ENCODE measurements around the genes SAA2 and SAA1.

- RRBS = no CpG with 5 or more reads among the region's 5 CpGs
These were observed 540.0 kb downstream of the SOX6 start for GRCh38 chr11:15816029-15817134.

DNA sequence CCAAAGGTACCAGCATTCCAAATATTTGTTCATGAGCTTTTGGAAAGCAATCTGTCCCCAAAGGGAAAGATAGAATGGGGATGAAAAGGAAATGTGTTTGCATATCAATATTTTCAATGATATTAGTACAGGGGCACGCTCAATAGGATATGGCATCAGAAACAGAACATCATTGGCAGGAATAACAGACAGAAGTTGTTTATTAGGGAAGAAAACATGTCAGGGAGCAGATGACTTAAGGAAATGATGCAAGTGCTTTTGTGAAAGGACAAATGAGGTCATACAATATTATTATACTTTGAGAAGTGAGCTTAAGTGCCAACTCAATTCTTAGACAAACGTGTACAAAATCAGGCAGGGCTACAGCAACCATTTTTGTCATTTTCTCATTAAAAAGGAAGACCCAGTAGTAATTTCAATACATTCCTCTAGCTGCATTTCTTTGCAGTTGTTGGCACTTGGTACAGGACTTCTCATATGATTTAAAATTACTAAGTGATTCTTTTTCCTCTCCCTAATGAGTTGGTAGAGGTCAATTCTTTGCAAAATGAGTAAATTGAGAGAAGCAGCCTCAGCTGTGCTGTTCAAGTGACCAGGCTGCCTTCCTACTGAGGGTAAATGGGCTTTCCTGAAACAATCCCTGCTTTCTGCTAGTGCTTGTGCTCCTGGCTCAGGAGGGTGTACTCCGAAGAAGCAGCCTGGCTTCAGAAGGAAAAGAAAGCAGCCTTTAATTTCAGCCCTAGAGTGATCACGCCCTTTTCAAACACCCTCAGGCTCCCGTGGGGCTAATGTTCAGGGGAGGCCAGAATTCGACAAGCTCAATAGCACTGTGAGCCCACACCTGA, 388.2 kb downstream of the SOX6 start:
- RRBS = no CpG with 5 or more reads among the region's 6 CpGs

GRCh38 chr11:16186658-16187086, 169.7 kb downstream of the SOX6 start:
- RRBS = no CpG with 5 or more reads among the region's 8 CpGs

DNA sequence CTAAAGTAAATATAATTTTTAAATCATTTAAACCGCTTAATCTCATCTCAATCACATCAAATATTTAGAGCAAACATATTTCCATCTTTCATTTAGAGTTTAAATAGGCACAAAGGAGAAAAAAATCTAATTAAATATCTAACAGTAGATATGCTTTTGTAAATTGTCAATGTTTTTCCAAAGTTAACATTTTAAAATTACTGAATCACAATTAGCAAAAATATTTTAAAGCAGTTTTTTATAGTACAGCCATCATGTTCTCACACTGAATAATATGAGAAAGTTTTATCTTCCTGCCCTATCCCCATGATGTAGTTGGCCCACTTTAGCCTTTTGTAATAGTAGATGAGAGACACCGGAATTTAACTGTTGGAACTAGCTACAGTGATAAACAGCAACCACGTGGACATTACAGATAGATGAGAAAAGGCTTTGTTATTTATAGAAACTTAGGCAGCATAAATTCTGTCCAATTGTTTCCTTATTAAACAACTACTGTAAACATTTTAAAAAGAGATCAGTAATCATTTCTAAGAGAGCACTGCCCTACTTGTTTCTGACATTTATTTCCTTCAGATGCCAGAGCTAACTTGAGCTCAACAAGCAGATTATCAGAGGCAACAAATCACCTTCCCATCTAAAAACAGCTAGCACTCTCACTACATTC, 63.3 kb downstream of the SOX6 start:
- RRBS = no CpG with 5 or more reads among the region's 3 CpGs

GRCh38 chr11:16606652-16607229, 131.7 kb upstream of the C11orf58 start:
- RRBS = 65% methylated on average over 11 of the region's 48 CpGs

DNA sequence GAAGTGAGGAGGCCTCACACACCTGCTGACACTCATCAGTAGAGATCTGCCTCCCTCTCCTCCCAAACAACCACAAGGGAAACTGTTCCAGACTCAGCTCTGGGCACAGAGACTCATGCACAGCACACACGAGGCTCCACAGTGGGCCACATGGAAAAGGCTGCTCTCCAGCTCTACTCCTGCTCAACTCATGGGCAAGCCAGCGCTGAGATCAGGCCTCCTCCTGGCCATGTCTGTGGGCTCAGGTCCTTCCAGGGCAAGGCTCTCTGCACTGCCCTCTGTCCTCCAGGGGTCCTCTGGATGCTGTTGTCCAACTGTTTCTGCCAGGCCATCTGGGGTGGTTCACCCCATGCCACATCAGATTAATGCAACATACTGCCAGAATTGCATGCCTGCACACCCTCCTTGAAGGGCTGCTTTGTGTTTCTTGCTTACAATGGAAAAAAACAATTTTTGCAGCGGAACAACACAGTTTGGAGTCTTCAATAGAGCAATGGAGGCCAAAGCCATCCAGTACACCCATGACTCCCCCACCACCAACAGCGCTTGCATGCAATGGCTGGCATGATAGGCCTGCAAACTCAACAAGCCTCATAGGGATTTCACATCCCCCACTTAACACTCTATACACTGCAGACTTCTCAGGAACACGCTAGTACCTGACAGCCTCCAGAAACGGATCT, 45.9 kb downstream of the PLEKHA7 start:
- RRBS = no CpG with 5 or more reads among the region's 6 CpGs

DNA sequence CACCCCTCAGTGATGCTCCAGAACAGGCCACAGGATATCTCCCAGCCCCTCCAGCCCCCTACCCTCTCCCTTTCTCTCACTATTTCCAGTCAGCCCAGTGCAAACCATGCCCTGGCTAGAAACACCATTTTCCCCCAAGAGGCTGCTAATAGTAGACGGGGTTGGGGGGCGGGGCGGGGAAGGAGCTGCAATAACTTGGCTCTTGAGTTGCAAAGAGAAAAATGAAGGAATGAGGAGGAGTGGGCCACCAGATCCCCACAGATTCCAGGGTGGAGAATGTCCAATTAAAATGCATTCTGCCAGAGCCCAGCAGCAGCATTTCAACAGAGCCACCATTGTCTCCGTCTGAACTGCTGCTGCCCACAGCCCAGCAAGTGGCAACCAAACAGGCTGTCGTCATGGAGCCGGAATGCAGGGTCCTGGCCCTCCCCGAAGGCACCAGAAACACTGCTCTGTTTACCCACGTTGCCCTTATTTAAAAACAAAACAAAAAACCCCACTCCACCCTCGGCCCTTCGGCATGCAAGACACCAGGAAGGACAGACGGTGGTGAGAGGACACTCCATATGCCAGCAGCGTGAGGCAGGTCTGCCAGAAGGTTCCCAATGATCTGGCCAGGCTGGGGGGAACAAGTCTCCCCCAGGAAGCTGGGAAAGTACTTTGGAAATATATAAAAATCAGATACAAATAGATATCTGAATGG, 32.6 kb downstream of the PLEKHA7 start:
- RRBS = no CpG with 5 or more reads among the region's 12 CpGs

GRCh38 chr11:16986976-16988132, 26.9 kb downstream of the PLEKHA7 start:
- RRBS = no CpG with 5 or more reads among the region's 8 CpGs

GRCh38 chr11:17268682-17269440, 7.7 kb upstream of the NUCB2 start:
- RRBS = no CpG with 5 or more reads among the region's 9 CpGs

DNA sequence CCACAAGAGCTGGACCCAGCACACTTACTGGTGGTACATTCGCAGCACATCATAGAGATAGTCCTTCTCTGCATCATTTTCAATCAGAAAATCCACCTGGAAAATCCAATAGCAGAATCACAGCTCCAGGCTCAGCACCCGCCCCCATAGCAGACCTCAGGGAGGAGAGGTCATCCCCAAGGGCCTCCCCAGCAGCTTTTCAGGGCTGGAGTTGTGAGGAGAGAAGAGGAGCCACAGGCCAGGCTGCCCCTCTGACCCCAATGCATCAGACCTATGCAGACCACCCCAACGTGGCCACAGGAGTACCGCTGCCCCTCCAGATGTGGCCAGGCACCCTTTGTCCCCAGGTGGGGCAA, 11.0 kb downstream of the USH1C start:
- RRBS = no CpG with 5 or more reads among the region's 4 CpGs

DNA sequence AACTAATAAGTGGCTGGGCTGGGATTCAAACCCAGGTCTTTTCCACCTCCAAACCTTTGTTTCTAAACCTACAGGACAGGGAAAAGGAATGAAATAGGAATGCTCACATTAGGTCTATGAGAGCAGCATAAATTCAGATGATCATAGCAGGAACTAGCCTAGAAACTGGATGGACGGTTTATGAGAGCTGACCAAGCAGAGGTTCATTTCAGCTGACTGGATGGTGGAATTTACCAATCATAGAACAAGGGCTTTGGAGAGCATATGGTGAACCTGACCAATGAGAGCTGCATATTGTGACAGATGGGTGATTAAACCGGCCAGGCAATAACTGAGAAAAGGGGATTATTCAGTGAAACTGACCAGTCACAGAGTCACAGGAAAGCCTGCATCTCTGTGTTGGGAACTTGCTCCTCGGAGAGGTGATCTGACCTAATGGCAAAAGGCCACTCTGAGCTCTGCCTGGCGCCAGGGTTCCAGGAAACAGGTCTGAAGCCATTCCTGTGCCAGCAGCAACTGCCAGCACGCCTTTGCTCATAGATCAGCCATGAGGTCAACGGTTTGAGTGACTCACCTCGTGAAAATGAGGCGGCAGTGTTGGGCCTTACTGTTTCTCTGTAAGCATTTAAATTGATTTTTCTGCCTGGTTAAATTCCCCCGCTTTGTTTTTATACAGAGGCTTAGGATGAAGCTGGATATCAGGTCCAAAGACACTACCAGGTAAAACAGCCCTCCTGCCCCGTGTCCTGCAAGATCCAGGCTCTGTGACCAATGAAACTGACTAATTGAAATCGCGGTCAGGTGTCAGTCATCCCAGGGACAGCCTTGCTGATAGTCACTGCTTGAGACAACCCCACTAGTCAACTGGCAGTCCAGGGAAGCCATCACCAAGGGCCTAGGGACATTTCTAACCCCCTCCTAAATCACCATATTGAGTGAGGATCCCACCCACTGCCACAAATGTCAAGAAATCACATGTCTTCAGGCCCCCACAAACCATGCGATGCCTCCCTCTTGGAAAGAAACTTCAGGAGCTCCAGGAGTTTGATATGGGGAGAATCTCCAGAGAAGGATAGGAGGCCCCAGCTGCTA, 35.9 kb upstream of the MYOD1 start:
- RRBS = no CpG with 5 or more reads among the region's 13 CpGs

- RRBS = 2% methylated on average over 14 of the region's 52 CpGs
These were observed 853 bp downstream of the SERGEF start for GRCh38 chr11:18011552-18012836.

GRCh38 chr11:18248299-18249023, at the start of gene SAA2:
Gene SAA2 (minus strand): TSS chr11:18248668.
- RRBS = no CpG with 5 or more reads among the region's 10 CpGs

- RRBS = no CpG with 5 or more reads among the region's 8 CpGs
These were observed at the start of gene SAA1 for GRCh38 chr11:18265825-18266412. Gene SAA1 (plus strand): TSS chr11:18266264.

GRCh38 chr11:18321626-18321896, 379 bp downstream of the HPS5 start:
- RRBS = no CpG with 5 or more reads among the region's 3 CpGs

GRCh38 chr11:18365702-18366246, 28.6 kb upstream of the LDHA start:
- RRBS = no CpG with 5 or more reads among the region's 4 CpGs

GRCh38 chr11:18396406-18396676, 2.0 kb downstream of the LDHA start:
- RRBS = no CpG with 5 or more reads among the region's 7 CpGs

- RRBS = no CpG with 5 or more reads among the region's 3 CpGs
These were observed 617 bp downstream of the TSG101 start for GRCh38 chr11:18526220-18526430.

DNA sequence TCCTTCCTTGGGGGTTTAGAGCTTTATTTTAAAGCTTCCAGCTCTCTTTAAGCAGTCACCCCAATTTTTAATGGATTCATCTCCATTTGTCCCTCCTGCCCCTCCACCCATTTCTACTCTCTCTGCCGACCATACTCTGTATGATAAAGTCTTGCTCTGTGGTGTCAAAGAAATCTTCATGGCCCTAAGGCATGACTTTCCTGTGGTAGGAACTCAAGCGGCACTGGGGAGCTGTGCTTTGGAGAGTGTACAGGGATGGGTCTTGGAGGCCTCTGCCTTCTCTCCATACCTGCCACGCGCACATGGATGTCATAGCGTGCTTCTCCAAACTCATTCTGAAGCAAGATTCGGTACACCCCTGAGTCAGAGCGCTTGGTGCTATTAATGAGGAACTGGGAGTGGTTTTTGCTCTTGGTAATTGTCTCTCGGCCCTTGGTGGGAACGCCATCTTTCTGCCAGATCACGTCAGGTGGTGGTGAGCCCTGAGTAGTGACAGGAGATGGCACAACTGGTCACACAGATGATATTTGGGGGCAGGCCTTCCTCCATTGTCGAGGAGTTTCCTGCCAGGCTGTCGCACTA, 9.0 kb downstream of the TMEM86A start:
- RRBS = no CpG with 5 or more reads among the region's 12 CpGs

- RRBS = no CpG with 5 or more reads among the region's 6 CpGs
These were observed 23.7 kb upstream of the IGSF22 start for GRCh38 chr11:18749652-18750095.

Data from NB4 (cell line).